Tongue (tissue), 2 donors: ENCODE measurements around a stretch of chr1.

DNA sequence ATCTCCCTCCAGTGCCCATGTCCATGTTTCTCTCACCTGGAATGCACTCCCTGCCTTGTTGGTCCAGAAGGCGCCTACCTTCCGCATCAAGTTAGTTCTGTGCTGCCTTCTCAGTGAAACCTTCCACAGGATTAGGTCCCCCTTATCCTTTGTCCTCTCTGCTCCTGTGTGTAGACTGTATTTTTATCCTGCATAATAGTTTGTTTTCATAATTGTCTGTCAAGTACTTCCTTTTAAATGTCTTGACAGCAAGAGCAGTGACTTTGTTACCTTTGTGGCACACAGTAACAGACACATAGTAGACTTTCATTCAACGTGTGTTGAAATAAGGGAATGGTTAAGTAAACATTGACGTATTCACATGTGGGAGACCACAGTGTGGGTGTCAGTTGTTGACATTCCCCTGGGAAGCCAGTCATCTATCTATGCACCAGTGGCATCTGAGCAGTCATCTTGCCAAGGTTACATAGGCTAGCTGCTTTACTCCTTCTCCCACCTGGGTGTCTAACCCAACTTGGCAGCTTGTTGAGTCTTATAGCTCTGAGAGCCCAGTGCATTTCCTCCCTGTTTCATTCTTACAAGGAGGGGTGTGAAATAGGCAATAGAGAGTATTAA, 1.4 kb upstream of the NUP133 start:
- RAMPAGE, long total RNA = no peak

DNA sequence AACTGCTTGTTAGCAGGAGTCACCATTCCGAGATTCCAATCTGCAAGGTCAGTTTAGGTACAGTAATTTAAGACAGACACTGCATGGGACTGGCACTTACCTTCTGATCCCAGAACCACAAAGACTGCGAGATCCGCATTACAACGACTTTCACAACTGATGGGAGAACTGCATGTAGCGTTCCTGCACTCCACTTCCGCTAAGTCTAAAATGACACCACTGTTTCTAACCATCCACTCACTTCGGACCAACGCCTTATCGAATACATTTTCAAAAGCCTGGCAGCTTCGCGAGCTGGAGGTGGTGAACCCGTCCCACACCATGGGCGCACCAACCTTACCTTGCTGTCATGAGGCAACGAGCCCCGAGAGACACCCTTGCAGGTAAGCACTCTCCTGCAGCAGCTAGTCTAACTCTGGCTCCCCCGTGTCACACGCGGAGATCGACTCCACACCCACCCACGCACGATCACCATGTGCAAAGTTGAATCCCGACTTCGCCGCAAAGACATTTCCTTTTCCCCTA, 903 bp downstream of the TAF5L start:
- RAMPAGE, long total RNA = no peak

DNA sequence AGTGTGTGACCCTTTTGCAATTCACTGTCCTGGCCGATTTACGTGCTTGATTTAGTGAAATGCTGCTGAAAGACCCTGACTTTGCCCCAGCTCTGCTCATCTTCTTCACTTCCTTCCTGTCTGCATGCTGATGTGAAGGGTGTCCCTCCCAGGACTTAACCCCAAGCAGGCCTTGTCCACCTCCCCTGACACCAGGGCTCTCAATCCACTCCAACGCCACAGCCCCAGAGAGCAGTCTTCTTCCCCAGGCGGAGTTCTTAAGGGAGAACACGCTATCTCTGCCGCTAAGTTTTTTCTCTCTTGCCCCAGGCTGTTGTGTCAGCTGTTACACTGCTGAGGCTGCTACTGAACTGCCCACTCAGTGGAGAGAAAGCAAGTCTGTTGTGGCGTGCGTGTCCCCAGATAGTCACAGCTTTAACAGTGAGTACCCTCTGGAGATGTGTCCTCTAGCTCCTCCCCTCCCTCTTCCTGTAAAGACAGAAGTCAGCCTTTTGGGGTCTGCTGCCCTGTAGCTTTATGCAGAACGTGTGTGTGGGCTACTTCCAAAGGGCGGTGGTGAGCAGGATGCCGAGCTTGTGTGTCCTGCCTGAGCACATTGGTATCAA, 19.6 kb downstream of the URB2 start:
- RAMPAGE, long total RNA = no peak

GRCh38 chr1:230047113-230047453, 20.0 kb upstream of the GALNT2 start:
- RAMPAGE, long total RNA = no peak

DNA sequence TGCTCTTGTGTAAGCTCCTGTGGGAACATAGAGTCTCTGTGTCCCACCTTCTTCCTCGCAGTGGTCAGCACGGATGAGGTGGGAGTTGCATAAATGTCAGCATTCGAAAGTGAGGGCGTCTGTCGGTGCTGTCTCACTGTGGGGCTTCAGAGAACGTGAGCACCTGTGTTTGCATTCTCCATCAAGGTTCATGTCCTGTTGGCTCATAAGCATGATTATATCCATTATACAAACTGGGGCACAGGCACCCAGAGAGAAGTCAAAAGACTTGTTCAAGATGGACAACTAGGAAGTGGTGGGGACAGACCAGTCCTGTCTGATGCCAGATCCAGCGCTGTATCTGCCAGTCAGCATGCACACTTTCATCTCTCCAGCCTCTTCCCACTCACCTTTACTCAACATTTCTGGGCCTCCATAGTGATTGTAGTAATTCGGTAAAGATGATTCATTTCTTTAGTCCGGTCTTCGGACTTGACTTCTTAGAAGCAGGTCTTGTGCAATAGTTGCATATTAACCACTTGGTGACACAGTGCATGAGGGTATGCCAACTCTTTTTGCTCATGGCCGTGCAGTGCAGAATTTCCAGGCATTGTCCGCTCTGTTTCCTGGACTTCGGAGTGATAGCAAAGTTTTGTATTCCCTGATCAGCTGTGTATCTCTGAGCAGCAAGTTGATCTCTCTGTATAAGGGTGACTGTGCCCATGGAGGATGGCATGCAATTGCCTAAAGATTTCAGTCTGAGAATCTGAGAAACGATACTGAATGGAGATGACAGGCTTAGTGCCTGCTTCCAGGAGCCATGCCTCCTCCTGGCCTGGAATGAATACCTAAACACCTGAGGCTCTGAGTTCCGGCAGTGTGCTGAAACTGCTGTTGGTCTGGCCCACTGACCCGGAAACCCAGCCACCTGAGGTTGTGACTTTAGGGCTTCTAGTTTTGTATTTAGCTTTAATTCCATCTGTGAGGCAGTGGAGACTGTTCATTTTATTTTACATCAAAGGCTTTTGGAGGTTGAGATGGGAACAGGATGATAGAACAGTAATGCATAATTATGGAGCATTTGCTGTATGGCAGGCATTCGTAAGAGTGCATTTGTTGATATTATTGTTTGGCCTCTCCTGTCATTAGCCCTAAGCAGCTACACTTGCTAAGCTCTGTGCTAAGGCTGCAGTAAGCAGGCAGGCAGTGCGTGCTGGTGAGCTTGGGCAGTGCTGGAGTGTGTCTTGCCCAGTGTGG, 38.9 kb downstream of the GALNT2 start:
- RAMPAGE, long total RNA = no peak

GRCh38 chr1:230109615-230110517, 42.8 kb downstream of the GALNT2 start:
- RAMPAGE, long total RNA = no peak

DNA sequence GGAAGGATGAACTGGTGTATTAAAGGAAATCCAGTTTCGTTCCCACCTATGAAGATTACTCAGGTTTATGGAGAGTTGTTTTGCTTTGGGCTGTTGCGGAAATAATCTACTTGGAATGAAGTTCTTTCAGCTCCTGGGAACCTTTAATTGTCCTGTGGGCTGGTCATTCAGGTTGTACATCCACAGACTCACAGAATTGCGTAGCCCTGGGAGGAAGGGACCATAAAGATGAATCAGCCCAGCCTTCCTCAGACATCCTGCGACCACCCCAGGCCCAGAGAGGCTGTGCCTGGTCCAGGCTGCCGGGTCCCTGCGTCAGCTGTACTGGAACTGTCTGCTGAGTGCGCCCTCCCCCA, 72.7 kb downstream of the GALNT2 start:
- RAMPAGE, long total RNA = no peak

DNA sequence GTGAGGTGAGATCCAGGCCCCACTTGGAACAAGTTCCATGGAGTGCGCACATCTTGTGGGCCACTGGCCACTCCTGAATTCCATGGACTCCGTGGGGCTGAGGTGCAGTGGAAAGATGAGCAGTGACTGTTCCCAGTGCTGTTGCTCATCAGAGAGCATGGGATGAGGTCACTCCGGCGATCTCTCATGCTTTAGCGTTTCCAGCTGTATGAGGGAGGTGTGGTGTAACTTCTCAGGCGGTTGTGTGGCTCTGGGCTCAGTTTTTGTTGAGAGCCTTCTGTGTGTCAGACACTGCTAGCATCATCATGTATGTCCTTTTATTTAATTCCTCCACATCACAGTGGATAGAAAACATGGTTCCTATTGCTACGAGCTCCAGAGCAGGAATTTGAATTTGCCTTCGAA, 96.2 kb downstream of the GALNT2 start:
- RAMPAGE, long total RNA = no peak

- RAMPAGE, long total RNA = no peak
Measured at GRCh38 chr1:230168515-230169303, 101.7 kb downstream of the GALNT2 start.

DNA sequence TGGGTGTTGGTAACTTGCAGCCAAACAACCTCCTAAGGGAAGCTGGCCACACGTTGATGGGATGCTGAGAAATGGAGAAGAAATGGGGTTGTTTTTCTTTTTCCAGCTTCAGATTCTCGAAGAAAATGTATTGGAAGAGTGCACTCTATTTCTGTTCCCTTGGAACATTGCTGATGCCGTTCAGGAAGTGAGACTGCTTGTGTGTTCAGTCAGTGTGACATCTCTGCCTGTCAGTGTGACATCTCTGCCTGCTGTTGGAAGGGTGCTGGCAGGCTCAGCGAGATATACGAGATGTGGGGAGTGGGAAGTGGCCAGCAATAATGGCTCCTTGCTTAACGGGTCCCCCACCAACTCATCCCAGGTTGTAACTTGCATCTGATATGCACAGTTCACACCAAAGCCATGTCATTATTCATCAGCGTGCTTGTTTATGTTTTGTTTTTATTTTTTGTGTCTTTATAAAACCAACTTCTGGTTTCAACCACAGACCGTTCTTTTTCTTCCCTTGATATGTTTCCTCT, 145.3 kb downstream of the GALNT2 start:
- RAMPAGE, long total RNA = no peak

GRCh38 chr1:230331648-230332435, 94.3 kb downstream of the PGBD5 start:
- RAMPAGE, long total RNA = no peak

DNA sequence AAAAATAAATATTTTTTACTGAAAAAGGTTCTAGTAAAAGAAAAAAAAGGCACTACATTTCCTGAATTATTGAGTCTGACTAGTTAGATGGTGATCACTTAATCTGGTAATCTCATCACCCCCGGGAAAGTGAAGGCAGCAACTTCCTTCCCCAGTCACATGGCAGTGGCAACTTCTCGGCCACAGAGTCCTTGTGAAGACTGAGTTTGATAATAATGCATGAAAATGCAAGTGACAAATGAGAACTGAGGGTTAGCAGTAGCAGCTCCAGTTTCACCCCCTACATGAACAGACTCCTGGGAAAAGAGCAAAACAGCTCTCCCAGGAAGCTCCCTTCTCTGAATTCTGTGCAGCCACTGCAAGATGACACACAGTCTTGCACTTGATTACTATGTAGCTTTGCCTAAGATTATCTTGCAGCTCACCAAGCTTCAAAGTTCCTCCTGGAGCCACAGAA, 4.8 kb downstream of the PGBD5 start:
- RAMPAGE, long total RNA = no peak

DNA sequence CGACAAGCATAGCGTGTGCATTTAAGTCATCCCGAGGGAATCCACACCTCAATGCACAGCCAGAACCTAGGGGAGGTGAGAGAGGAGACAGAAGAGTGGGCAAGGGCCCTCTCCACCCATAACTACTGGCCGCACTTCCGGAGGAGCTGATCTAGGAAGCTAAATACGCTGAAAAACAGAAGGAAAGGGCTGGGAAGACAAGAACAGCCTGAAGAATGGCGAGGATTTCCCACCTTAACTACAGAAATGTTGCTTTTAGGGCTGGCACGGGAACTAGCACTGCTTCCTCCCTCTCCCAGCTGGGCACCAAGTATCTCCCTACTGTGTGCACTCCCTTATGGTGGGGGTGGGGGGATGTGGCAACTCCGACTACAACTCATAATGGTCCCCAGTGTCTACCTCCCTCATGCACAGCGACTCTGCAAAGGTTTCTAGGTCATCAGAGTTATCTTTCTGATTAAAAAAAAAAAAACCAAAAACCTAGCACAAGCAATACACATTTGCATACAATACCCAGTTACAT, 3.5 kb downstream of the PGBD5 start:
- RAMPAGE, long total RNA = no peak

DNA sequence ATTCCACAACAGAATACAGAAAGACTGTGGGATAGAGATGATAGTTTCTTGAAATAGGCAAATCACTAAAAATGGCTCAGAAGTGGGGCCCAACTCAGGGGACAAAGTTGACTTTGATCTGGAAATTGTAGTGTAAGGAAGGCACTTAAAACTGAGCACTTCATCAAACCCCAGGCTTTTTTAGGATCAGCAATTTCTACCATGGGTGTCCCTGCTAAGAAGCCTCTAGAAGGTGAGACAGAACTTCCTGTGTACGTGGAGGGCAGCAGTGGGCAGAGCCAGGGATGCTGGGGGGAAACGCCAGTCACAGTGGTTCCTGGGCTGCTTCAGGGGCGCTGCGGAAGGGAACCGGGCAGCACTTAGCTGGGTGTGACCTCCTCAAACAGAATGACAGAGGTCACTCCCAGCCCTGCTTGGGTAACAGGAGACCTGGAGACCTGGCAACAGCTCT, 20.6 kb downstream of the C1orf198 start:
- RAMPAGE, long total RNA = no peak

GRCh38 chr1:230866139-230867014, 1.9 kb downstream of the C1orf198 start:
- RAMPAGE, long total RNA = no peak

- RAMPAGE, long total RNA = no peak
Measured at GRCh38 chr1:230867015-230867701, 1.2 kb downstream of the C1orf198 start.

DNA sequence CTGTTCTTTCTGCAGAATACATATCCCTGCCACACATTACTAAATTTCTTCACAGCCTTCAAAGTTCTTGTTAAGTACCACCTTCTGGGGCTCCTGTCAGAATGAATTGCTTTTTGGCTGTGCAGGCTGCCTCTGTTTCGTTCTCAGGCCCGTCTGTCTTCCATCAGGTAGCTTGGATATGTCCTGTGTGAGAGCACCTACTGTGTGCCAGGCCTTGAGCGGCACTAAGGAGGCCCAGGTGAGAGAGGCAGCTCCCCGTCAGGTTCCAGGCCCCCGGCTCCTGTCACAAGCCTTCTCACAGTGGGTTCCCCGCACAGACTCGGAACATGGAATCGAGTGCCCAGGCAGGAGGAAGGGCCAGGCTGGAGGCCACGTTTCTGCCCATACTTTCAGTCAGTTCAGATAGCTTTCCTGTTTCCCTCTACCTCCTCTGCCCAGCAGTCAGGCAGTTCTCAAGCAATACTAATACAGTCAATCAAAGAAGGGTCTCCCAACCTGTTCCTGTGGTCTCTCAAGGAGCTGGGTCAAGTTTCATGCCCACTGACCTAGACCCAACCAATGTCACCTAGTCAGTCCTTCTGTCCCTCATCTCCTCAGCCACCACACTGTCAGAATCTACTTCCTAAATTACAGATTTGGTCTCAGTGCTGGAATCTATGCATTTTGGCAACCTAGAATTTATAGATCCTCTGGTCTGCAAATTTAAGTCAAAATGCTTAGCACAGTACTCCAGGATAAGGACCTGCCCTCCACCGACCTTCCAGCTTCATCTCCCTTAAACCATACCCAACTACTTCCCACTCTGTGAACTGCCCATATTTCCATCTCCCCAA, 40.3 kb downstream of the TTC13 start:
- RAMPAGE, long total RNA = no peak

- RAMPAGE, long total RNA = no peak
Measured at GRCh38 chr1:231040904-231041543, 970 bp upstream of the FAM89A start.

DNA sequence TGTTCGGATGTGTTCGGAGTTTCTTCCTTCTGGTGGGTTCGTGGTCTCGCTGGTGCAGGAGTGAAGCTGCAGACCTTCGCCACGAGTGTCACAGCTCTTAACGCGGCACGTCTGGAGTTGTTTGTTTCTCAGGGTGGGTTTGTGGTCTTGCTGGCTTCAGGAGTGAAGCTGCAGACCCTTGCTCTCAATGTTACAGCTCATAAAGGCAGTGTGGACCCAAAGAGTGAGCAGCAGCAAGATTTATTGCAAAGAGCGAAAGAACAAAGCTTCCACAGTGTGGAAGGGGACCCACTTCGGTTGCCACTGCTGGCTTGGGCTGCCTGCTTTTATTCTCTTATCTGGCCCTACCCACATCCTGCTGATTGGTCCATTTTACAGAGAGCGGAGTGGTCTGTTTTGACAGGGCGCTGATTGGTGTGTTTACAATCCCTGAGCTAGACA, 47.8 kb downstream of the GNPAT start:
- RAMPAGE, long total RNA = no peak

GRCh38 chr1:231408091-231408563, 14.0 kb downstream of the EGLN1 start:
- RAMPAGE, long total RNA = no peak